ENCODE measurements around the gene TGFBR2.

- PRO-cap, result no peak
- RAMPAGE, long total RNA, 5 experiments, result no peak in any of the 5 experiments
- RRBS, result no CpG with 5 or more reads among the region's 4 CpGs
Observed at GRCh38 chr3:29285373-29286005, 4.6 kb downstream of the RBMS3 start.

- PRO-cap, result no peak
- RAMPAGE, long total RNA, 5 experiments, result start-site peak on the plus strand in 2 of 5 experiments, at chr3:29308698-29309314 at its widest, 12 to 19 reads per replicate
- RRBS, result no CpG with 5 or more reads among the region's 4 CpGs
Observed at GRCh38 chr3:29308596-29309312, 27.9 kb downstream of the RBMS3 start.

- PRO-cap, result no peak
- RAMPAGE, long total RNA, 5 experiments, result start-site peak on the plus strand in 1 of 5 experiments, at chr3:29309915-29310030 at its widest, 6 reads per replicate
- RRBS, result no CpG with 5 or more reads among the region's 5 CpGs
Observed at GRCh38 chr3:29309562-29310166, 28.8 kb downstream of the RBMS3 start.

- PRO-cap, result no peak
- RAMPAGE, long total RNA, 5 experiments, result no peak in any of the 5 experiments
- RRBS, result no CpG with 5 or more reads among the region's 4 CpGs
Observed at GRCh38 chr3:30342352-30342869, 264.0 kb upstream of the TGFBR2 start.

DNA sequence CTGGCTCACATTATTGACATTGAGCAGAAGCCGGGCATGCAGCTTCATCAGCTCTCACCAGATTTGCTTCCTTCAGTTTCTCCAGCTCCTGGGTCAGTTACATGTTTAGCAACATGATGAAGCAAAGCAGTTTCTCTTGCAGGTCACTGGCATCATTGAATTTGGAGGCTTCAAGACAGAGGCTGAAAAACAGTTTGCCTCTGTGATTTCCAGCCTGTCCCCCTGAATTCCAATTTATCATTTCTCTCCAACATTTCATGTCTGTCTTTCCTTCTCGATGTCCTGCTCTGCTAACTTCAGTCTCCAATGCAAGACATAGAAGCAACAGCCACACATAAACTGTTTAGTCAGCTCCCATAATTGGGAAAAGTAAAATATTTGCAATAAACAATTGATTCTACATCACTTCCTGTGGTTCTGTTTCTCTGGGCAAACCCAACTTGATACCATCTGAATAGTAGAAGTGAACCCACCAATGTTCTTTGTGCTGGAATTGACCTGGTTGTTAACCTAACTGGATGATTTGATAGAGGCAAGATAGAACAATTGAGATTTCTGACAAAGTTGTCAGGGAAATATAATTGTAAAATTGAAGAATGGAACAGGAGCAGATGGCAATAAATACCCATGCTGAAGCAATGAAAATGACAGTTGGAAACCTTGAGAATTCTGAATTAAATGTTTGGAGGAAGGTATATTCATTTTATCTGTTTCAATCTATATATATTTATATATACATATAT is 256.0 kb upstream of the TGFBR2 start:
- PRO-cap, result no peak
- RAMPAGE, long total RNA, 5 experiments, result start-site peak on the plus strand in 2 of 5 experiments, centred at positions 455 to 469 of the sequence, 5 to 17 reads per replicate
- RRBS, result no CpG with 5 or more reads among the region's 2 CpGs

DNA sequence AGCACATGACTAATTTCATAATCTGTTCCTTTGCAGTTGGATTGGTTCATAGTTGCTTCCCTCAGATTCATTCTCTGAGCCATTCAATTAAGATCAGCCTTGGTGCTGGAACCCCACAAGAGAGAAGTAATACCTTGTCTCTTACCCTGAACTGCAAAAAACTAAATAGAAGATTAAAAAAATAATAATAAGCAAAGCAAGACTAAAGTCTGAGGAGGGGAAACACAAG is 87.4 kb upstream of the TGFBR2 start:
- PRO-cap, result unidirectional peak, plus-strand start at position 86 of the sequence
- RAMPAGE, long total RNA, 5 experiments, result no peak in any of the 5 experiments

GRCh38 chr3:30604654-30605206 is 1.7 kb upstream of the TGFBR2 start:
- PRO-cap, result unidirectional peak, plus-strand start at chr3:30604775
- RAMPAGE, long total RNA, 5 experiments, result no peak in any of the 5 experiments
- RRBS, result no CpG with 5 or more reads among the region's 8 CpGs

DNA sequence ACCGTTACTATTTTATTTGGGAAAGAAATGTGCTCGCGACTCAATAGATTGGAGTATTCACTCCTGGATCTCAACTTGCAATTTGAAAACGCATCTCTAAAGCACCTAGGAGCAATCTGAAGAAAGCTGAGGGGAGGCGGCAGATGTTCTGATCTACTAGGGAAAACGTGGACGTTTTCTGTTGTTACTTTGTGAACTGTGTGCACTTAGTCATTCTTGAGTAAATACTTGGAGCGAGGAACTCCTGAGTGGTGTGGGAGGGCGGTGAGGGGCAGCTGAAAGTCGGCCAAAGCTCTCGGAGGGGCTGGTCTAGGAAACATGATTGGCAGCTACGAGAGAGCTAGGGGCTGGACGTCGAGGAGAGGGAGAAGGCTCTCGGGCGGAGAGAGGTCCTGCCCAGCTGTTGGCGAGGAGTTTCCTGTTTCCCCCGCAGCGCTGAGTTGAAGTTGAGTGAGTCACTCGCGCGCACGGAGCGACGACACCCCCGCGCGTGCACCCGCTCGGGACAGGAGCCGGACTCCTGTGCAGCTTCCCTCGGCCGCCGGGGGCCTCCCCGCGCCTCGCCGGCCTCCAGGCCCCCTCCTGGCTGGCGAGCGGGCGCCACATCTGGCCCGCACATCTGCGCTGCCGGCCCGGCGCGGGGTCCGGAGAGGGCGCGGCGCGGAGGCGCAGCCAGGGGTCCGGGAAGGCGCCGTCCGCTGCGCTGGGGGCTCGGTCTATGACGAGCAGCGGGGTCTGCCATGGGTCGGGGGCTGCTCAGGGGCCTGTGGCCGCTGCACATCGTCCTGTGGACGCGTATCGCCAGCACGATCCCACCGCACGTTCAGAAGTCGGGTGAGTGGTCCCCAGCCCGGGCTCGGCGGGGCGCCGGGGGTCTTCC is at the start of gene TGFBR2:
Gene TGFBR2 (plus strand): TSS at position 458 of the 880 bp plus-strand sequence.
- PRO-cap, result bidirectional peak, plus-strand start at position 458 of the sequence, minus-strand start at position 408 of the sequence
- RAMPAGE, long total RNA, 5 experiments, result start-site peak on the plus strand in 3 of 5 experiments, centred at positions 369 to 788 of the sequence, 33 to 74 reads per replicate
- RRBS, result 2% methylated on average over 13 of the region's 76 CpGs

GRCh38 chr3:30644577-30645666 is 38.5 kb downstream of the TGFBR2 start:
- PRO-cap, result no peak
- RAMPAGE, long total RNA, 5 experiments, result start-site peak on the plus strand in 2 of 5 experiments, at chr3:30644751-30644915 at its widest, 28 to 52 reads per replicate
- RRBS, result no CpG with 5 or more reads among the region's 10 CpGs

GRCh38 chr3:30668023-30668801 is 61.8 kb downstream of the TGFBR2 start:
- PRO-cap, result no peak
- RAMPAGE, long total RNA, 5 experiments, result no peak in any of the 5 experiments
- RRBS, result no CpG with 5 or more reads among the region's 5 CpGs

DNA sequence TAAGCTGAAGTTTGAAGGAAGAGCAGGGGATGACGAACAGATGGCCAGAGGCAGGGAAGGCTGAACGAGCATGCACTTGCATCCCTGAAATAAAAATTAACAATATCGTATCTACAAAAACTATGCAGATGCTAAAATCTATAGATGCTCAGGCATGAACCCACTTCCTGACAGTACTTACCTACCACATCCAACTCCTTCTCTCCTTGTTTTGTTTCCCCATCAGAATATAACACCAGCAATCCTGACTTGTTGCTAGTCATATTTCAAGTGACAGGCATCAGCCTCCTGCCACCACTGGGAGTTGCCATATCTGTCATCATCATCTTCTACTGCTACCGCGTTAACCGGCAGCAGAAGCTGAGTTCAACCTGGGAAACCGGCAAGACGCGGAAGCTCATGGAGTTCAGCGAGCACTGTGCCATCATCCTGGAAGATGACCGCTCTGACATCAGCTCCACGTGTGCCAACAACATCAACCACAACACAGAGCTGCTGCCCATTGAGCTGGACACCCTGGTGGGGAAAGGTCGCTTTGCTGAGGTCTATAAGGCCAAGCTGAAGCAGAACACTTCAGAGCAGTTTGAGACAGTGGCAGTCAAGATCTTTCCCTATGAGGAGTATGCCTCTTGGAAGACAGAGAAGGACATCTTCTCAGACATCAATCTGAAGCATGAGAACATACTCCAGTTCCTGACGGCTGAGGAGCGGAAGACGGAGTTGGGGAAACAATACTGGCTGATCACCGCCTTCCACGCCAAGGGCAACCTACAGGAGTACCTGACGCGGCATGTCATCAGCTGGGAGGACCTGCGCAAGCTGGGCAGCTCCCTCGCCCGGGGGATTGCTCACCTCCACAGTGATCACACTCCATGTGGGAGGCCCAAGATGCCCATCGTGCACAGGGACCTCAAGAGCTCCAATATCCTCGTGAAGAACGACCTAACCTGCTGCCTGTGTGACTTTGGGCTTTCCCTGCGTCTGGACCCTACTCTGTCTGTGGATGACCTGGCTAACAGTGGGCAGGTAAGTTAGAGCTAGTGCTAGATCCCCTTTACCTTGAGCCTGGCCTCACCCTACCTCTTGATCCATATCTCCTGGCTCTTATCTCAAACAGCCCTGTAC is 65.4 kb downstream of the TGFBR2 start:
- PRO-cap, result no peak
- RAMPAGE, long total RNA, 5 experiments, result start-site peak on the plus strand in 3 of 5 experiments, centred at positions 335 to 1,011 of the sequence, 30 to 157 reads per replicate
- RRBS, result no CpG with 5 or more reads among the region's 27 CpGs

DNA sequence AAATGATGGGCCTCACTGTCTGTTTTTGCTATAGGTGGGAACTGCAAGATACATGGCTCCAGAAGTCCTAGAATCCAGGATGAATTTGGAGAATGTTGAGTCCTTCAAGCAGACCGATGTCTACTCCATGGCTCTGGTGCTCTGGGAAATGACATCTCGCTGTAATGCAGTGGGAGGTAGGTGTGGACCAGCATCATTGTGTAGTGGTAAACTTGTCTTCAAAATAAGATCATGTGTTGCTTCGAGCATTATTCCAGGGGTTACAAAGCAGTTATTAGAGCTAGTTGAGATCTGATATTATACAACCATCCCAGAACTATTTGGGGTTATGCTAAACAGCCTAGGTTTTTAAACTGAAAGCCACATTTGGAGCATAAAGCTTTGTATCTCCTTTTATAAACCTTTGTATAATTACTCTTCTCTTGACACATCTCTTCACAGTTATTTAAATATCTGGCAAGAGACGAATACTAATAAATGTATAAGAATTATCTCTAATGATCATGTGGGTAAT is 67.7 kb downstream of the TGFBR2 start:
- PRO-cap, result no peak
- RAMPAGE, long total RNA, 5 experiments, result no peak in any of the 5 experiments
- RRBS, result no CpG with 5 or more reads among the region's 4 CpGs

DNA sequence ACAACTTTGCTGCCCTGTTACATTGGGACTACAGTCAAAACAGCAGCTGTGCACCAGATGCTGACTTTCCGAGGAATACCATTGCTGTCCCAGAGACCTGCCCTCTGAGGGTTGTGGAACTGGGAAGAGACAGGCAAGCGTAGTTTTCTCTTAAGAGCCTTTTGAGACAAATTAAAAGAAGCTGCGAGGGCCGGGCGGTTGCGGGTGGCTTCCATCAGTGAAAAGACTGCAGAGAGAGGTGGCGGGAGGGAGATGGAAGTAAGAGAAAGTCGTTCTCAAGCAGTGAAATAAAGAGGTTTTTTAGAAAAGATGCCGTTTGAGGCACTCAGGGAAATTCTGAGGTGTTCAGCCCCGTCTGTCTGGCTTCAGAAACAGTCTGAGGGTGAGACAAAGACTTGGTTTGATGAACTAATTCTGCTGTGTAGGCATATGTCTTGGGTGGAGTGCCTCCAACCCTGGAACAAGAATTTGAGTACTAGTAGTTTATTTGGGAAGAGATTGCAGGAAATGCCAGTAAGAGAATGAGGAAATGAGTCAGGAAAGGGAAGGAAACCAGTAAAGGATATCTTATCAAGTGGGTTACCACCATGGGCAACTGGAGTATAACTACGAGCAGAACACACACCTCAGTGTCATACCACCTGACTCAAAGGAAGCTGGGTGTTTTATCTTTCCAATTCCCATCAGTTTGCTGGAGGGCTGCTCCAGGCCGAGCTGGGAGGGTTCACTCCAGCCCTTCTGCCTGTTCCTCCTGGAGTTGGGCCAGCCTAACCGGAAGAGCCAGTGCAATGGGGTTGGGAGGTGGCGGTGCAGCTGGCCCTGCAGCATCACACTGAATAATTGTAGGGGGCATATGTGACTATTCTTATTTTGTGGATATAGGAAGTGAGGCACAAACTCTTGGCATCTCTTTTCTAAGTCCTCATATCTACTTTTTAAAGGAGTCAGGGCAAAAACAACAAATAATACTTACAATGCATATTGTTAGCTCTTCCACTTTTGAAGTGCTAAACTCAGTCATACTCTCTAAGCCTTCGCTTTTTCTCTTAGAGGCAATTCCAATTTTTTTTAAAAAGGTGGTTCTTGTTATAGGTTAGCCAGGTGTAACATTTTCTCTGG is 75.3 kb downstream of the TGFBR2 start:
- PRO-cap, result no peak
- RAMPAGE, long total RNA, 5 experiments, result start-site peak on the plus strand in 2 of 5 experiments, centred at positions 358 to 682 of the sequence, 8 to 21 reads per replicate
- RRBS, result no CpG with 5 or more reads among the region's 15 CpGs

DNA sequence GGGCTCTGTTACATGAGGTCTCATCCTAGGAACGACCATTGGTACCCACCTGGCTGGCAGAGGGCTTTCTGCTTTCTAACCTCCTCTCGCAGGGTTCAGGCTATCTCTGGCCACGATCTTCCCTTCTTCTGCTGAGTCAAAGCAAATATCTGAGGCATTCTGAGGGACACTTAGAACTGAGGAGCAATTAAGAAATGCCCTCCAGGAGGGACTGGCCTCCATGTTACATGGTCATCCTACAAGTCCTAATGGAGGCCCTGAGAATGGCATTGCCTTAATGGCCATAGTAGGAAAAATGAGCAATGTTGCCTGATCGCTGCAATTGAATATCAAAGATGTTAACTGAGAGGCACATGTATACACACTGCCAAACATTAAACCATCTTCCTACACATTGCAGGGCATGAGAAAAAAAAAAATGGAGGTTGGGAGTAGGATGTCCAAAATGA is 77.5 kb downstream of the TGFBR2 start:
- PRO-cap, result no peak
- RAMPAGE, long total RNA, 5 experiments, result start-site peak on the plus strand in 1 of 5 experiments, centred at position 155 of the sequence, 5 reads per replicate
- RRBS, result no CpG with 5 or more reads among the region's 4 CpGs

DNA sequence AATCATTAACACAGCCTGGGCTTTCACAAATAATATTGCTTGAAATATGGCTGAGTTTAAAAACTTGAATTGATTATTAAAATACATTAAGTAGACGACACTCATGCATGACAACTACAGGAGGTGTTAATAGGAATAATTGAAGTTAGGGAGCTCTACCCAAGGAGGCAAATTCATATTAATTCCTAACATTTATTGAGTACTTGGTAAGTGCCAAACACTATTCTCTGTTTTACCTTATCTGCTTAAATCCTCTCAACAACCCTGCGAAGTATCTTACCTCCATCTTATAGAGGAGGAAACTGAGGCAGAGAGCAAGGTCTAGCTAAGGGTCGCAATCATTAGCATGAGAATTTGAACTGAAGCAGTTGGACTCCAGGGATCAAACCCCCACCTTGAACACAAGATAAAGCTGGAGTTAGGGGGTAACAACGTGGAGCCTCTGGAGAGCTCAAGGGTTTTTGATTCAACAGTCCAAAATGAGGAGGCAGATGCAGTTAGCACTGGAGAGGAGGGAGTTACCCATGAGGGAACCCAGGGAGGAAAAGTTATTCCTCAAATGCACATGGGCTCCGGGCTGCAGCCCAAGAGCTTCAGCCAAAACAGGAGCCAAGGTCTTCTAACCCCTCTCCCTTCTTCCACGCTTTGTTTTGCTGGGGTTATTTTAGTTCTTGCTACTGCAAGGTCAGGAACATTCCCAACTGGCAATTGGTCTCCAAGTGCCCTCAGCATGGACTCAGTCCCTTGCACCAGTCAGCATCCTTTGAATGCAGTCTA is 89.8 kb downstream of the TGFBR2 start:
- PRO-cap, result no peak
- RAMPAGE, long total RNA, 5 experiments, result start-site peak on the plus strand in 1 of 5 experiments, centred at position 297 of the sequence, 6 reads per replicate
- RRBS, result no CpG with 5 or more reads among the region's 6 CpGs

DNA sequence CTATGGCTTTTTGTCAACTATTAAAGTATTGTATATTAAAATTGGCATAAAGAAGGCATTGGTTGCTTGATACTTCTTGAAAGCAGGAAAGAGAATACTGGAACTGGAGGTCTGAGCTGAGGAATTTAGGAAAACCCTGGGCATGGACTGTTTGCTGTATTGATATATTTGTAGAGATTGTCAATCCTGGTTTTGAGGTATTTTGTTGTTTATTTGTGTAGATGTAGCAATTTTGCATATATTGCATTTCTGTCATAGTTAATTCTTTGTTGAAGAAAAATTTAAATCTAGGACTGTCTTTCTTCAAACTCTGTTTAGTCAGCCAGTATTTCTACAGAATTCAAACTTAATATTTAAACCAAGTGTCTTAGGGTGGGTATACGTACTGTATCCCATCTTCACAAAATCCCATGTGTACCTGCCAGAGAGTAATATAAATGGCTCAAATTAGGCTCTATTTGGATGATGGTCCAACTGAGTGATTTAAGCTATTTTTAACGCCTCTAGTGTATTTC is 9.5 kb downstream of the STT3B start:
- PRO-cap, result no peak
- RAMPAGE, long total RNA, 5 experiments, result no peak in any of the 5 experiments
- RRBS, result no CpG with 5 or more reads among the region's 2 CpGs

- PRO-cap, result no peak
- RAMPAGE, long total RNA, 5 experiments, result start-site peak on the plus strand in 2 of 5 experiments, at chr3:31576404-31576817 at its widest, 7 reads per replicate
- RRBS, result no CpG with 5 or more reads among the region's 3 CpGs
Observed at GRCh38 chr3:31576217-31576918, 43.6 kb downstream of the STT3B start.

DNA sequence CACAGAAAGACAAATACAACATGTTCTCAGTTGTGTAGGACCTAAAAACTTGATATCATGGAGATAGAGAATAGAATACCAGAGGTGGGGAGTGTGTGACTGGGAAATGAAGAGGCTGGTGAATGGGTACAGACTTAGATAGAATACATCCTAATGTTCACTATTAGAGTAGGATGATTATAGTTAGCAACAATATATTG is 121.8 kb downstream of the STT3B start:
- PRO-cap, result no peak
- RAMPAGE, long total RNA, 5 experiments, result no peak in any of the 5 experiments

- PRO-cap, result no peak
- RAMPAGE, long total RNA, 5 experiments, result no peak in any of the 5 experiments
- RRBS, result no CpG with 5 or more reads among the region's 3 CpGs
Observed at GRCh38 chr3:31957137-31957619, 23.9 kb downstream of the OSBPL10 start.

DNA sequence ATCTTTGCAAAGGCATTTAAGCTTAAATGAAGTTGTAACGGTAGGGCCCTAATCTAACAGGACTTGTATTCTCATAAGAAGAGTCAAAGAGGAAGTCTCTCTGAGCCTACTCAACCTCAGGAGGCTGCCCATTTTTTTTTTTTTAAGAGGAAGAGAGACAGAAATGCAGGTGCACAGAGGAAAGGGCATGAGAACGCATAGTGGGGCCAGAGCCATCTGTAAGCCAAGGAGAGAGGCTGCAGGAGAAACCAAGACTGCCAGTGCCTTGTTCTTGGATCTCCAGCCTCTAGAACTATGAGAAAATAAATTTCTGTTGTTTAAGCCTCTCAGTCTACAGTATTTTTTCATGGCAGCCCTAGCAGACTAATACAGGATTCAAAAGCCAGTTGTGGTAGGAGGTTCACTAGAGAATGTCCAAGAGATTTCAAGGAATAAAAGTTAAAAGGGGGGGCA is 28.5 kb downstream of the ZNF860 start:
- PRO-cap, result no peak
- RAMPAGE, long total RNA, 5 experiments, result no peak in any of the 5 experiments
- RRBS, result no CpG with 5 or more reads among the region's 2 CpGs

Data from stomach (tissue), 7 donors.